Measurements from ENCODE around the genes DIMT1, CENPK and ERBIN.

GRCh38 chr5:61574921-61575580 lies 243.0 kb downstream of the ZSWIM6 start:
- PRO-cap = no peak
CAGE:
- cytosol, long polyA plus RNA = no peak
- long polyA plus RNA = no peak
- nucleus, long polyA plus RNA = no peak

DNA sequence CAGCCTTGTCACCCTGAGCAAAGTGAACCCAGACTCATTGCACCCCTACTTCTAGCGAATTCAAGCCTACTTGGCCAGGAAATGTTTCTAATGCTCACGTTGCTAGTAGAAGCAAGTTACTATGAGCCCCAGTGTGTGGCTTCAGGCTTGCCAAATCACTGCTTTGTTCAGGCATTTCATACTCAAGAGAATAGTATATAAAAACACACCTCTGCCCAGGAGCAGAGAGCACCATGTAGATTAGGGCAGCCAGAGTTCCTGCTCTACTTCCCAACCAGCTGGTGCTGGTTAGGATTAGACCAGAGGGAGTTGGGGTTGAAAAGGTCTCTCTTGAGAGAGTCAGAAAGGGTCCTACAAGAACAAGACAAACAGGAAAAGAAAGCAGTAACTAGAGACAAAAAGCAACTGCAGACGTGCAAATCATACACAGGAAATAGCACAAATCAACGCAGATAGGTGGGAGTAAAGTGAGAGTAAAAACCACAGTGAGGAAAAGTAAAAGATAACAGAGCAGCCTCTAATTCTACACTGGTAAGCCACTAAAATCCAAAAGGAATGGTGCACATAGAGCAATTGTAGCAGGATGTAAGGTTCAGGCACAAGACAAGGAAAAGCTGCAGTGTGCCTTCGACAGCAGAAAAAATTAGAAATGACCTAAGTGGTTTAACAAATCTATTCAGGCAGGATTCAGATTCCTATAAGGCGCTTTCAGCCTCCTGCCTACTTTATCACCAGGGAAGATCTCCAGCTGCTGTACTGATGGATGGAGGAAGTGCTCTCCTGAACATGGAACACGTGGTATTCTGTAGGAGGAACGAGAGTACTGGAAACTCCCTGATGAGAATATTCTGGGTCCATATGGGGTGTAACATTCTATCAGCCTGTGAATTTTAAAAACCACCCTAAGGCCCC lies 49.6 kb upstream of the KIF2A start:
- PRO-cap = no peak
CAGE:
- cytosol, long polyA plus RNA = no peak
- long polyA plus RNA = no peak
- nucleus, long polyA plus RNA = no peak

DNA sequence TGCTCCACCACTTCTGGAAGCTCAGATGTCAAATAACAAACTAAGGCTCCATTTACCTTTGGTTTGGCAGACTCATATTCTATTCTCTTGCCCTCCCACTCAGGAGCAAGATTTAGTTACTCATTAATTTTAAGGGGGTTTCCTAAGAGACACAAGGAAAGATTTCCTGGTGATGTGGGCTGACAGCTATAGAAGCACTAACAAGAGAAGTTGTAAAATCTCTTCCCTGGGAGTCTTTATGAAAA lies 37.7 kb upstream of the KIF2A start:
- PRO-cap = no peak
CAGE:
- cytosol, long polyA plus RNA = no peak
- long polyA plus RNA = no peak
- nucleus, long polyA plus RNA = no peak

DNA sequence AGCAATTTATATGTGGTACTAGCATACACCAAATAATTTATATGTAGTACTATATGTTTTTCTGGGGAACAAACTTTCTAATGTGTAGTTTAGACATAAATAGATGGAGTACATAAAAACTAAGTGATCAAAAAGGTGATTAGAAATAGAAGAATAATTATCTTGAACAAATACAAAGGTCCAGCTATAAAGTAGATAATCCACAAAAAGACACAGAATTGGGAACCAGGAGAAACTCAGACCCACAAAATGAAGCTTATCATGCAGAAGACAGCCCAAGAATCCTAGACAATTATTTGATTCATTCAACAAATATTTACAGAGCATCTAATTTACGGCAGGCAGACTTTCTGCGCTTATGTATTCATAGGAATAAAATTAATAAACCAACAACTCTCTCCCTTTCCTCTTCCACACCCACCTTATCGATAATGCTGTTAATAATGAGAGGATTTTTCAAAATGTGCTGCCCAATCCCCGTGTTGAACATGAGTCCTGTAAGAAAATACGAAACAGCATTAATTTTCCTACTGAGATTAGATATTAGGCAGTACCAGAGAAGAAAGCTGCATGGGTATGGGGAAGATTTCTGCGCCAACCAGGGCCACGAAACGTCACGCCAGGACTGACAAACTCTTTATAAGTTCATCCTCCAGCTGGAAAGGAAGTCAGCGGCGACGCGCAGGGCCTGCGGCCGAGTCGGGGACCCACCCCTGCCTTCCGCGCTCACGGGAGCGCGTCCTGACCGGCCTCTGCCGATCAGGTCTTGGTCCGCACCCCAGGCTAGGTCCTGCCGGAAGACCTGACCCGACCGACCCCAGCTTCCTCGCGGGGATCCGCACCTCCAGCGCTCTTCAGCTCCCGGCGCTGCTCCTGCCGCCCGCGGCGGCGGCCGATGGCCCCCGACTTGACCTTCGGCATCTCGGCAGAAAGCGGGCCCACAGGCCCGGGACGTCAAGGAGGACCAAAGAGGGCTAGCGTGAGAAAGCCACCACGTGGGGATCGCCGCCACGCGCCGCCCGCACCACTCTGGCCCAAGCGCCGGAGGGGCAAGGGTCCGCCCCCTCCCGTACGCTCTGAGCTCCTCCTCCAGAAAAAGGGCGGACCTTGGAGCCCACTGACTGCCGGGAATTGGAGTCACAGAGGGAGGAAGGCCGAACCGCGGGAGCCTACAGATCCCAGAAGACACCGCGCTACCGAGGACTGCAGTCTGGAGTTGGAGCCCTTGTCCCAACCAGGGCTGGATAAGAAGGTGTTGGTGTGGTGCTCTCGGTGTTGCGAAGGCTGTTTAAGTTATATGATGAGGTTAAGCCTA lies at the start of gene DIMT1:
DIMT1 (minus strand) TSS at position 1,054 of the 1,315 bp plus-strand sequence.
- PRO-cap = bidirectional peak, plus-strand start at position 670 of the sequence, minus-strand start at position 630 of the sequence; bidirectional peak, plus-strand start at position 1,181 of the sequence, minus-strand start at position 1,032 of the sequence
CAGE:
- cytosol, long polyA plus RNA = start-site peak on the minus strand centred at position 1,037 of the sequence, 66 bp wide, 262 and 88 reads in 2 replicates
- long polyA plus RNA = start-site peak on the minus strand centred at position 1,014 of the sequence, 35 bp wide, 116 and 17 reads in 2 replicates
- nucleus, long polyA plus RNA = no peak

DNA sequence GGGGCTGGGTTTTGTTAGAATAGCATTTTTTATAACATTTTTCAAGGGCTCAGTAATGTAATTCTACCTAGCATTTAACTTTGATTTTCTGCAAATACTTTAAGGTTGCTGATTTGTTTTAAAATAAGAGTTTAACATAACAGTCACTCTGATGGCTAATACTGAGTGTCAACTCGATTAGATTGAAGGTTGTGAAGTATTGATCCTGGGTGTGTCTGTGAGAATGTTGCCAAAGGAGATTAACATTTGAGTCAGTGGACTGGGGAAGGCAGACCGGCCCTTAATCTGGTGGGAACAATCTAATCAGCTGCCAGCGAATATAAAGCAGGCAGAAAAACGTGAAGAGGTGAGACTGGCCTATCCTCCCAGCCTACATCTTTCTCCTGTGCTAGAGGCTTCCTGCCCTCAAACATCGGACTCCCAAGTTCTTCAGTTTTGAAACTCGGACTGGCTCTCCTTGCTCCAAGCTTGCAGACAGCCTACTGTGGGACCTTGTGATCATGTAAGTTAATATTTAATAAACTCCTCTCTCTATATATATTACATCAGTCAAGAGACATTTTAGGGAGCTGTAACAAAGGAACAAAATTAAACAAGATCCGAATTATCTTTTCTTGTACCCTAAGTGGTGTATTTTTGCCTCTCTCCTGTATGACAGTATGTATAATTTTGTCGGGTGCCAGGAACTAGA lies 576.0 kb downstream of the LRRC70 start:
- PRO-cap = no peak
CAGE:
- cytosol, long polyA plus RNA = no peak
- long polyA plus RNA = no peak
- nucleus, long polyA plus RNA = no peak

GRCh38 chr5:64213285-64213975 lies 47.8 kb downstream of the RNF180 start:
- PRO-cap = no peak
CAGE:
- cytosol, long polyA plus RNA = no peak
- long polyA plus RNA = no peak
- nucleus, long polyA plus RNA = no peak

GRCh38 chr5:64507030-64507452 lies 1.2 kb downstream of the RGS7BP start:
- PRO-cap = no peak
CAGE:
- cytosol, long polyA plus RNA = no peak
- long polyA plus RNA = no peak
- nucleus, long polyA plus RNA = no peak

GRCh38 chr5:64750166-64751484 lies 17.9 kb downstream of the SREK1IP1 start:
- PRO-cap = no peak
CAGE:
- cytosol, long polyA plus RNA = no peak
- long polyA plus RNA = no peak
- nucleus, long polyA plus RNA = start-site peak on the minus strand at chr5:64750923-64750974, 24 and 12 reads in 2 replicates

DNA sequence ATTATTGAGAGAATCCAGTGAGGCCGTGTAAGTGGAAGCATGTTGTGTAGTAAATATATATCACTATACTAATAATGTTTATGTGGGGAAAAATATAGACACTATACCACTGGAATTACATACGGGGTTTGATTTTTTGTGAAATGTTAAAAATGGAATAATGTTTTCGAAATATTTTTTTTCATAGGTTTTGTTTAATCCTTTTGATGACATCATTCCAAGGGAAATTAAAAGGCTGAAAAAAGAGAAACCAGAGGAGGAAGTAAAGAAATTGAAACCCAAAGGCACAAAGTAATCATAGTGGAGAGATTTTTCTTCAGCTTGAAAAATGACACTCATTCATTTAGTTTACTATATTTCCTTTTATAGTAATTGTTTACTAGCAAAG lies 17.6 kb downstream of the CWC27 start:
- PRO-cap = no peak
CAGE:
- cytosol, long polyA plus RNA = no peak
- long polyA plus RNA = start-site peak on the plus strand centred at position 239 of the sequence, 41 bp wide, 95 and 43 reads in 2 replicates
- nucleus, long polyA plus RNA = start-site peak on the plus strand centred at position 253 of the sequence, 71 bp wide, 19 and 20 reads in 2 replicates

GRCh38 chr5:65102894-65103991 lies 334.5 kb downstream of the CWC27 start:
- PRO-cap = no peak
CAGE:
- cytosol, long polyA plus RNA = no peak
- long polyA plus RNA = no peak
- nucleus, long polyA plus RNA = no peak

DNA sequence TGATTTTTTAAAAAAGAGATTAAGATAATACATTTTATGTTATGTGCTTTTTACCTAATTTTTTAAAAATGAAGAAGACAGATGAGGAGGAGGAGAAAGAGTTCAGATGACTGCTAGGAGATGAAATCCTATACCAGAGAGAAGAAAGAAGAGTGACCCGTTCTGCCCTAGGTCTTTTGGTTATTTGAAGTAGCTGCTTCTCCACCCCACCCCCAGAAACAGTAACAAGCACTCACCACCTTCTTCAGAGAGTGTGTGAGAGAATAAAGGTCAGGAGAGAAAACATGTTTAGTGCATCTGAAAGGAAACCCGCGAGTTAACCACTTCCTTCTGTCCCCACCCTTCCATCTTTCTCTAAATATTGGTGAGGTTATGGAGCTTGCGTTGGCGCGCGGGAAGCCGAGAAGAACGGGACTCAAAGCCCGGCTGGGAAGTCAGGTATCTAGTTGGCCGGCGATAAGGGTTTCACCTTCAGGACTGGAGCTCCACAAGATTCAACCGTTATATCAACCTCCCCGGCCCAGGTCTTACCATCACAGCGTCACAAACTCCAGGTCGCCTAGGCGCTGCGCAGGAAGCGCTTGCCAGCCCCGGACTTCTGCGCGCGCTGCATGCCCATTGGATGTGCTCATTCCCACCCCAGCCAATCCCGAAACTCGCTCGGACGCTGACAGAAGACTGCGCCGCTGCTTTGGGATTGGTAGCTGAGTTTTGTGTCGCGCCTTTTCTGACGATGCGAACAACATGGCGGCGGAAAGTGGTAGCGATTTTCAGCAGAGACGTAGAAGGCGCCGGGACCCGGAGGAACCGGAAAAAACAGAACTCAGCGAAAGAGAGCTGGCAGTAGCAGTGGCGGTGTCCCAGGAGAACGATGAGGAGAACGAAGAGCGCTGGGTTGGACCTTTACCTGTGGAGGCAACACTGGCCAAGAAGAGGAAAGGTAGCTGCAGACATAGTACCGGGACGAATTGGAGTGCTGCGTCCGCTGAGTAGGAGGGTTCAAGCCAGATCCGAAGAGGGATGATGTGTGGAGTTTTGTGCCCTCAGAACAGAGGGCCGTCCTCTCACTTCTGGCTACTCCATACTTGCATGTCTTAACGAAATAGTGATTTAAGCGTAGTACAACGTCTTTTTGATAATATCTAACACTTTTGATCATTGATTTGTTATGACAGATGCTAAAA lies at the start of gene CENPK:
CENPK (minus strand) TSS at position 602 of the 1,184 bp plus-strand sequence.
- PRO-cap = bidirectional peak, plus-strand start at position 730 of the sequence, minus-strand start at position 603 of the sequence
CAGE:
- cytosol, long polyA plus RNA = start-site peak on the plus strand centred at position 730 of the sequence, 13 bp wide, 637 and 663 reads in 2 replicates
- long polyA plus RNA = start-site peak on the minus strand centred at position 578 of the sequence, 54 bp wide, 827 and 400 reads in 2 replicates; start-site peak on the plus strand centred at position 730 of the sequence, 7 bp wide, 267 and 144 reads in 2 replicates
- nucleus, long polyA plus RNA = start-site peak on the minus strand centred at position 572 of the sequence, 30 bp wide, 183 and 74 reads in 2 replicates; start-site peak on the plus strand centred at position 725 of the sequence, 18 bp wide, 659 and 229 reads in 2 replicates

DNA sequence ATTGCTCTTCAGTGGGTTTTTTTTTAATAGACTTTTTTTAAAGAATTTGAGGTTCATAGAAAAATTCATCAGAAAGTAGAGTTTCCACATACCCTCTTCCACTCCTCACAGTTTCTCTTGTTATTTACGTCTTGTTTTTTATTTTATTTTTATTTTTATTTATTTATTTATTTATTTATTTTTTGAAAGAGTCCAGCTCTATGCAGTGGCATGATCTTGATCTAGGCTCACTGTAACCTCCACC lies 33.7 kb downstream of the SHLD3 start:
- PRO-cap = no peak
CAGE:
- cytosol, long polyA plus RNA = no peak
- long polyA plus RNA = no peak
- nucleus, long polyA plus RNA = no peak

DNA sequence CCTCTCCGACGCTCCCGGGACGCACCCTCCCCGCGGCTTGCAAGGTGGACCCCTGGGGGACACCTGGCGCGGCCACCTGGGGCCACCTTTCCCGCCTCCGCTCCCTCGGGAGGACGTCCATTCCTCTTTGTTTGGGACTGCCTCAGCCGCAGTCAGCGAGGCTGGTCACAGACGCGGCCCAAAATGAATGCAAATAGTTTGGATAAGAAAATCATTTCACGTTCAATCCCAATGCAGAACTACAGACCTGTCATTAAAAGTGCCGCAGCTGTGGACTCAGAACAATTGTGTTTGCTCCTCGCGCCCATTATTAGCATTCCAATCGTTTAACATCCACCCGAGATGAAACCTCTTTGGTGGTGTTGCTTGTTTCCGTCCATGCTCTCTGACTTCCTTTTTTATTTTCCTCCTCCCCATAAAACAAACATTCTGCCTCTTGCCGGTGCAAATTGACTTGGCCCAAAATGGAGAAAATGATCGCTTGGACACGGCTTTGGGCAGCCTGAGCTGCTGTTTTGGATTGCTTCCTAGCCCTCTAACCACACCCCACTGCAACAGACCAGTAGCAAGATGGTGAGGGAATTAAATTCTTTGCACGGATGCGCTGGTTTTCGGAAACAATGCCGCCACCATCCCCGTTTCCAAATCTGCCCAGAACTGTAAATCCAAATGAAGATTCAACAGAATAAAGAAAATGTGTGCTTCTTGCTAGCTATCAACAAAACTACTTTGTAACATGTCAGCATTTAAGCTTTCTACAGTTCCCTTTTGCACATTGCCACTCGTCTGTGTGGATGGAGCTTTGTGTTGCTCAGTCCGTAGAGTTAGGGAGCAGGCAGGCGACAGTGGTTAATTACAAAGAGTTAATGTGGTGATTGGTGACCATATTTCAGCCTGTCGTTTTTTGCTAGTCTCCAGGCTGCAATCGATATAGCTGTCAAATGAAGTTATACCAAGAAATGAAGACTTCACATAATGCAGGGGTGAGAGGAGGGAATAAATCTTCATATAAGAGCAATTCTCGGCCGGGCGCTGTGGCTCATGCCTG lies 829 bp downstream of the NLN start:
- PRO-cap = no peak
CAGE:
- cytosol, long polyA plus RNA = no peak
- long polyA plus RNA = no peak
- nucleus, long polyA plus RNA = no peak

DNA sequence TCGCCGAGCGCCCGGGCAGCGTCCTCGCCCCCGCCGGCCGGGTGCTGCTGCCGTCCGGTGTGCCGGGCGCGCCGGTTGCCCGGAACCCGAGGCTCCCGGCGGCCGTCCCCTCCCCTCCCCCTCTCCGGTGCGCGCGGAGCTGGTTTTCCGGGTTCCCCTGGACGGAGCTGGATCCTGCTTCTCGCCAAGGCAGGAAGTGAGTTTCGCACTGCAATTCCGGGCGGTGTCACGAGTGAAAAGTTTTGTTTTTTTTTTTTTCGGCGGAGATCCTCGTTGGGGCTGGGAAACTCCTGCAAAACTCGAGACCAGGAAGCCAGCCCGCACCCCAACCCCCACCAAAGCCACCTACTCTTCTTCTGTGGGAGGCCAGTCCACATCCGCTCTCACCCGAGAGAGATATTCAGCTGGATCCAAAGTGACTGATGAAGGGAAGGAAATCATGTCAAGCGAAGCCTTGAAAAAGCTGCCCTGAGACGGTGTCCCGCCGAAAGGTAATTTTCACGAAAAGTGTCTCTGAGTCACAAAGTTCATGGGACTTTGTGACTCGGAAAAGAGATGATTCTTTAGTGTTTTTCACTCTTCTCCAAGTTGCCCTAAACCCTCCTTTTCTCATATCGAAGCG lies at the start of gene ERBIN:
ERBIN (plus strand) TSS at position 260 of the 622 bp plus-strand sequence.
- PRO-cap = bidirectional peak, plus-strand start at position 338 of the sequence, minus-strand start at position 124 of the sequence
CAGE:
- cytosol, long polyA plus RNA = no peak
- long polyA plus RNA = no peak
- nucleus, long polyA plus RNA = no peak

DNA sequence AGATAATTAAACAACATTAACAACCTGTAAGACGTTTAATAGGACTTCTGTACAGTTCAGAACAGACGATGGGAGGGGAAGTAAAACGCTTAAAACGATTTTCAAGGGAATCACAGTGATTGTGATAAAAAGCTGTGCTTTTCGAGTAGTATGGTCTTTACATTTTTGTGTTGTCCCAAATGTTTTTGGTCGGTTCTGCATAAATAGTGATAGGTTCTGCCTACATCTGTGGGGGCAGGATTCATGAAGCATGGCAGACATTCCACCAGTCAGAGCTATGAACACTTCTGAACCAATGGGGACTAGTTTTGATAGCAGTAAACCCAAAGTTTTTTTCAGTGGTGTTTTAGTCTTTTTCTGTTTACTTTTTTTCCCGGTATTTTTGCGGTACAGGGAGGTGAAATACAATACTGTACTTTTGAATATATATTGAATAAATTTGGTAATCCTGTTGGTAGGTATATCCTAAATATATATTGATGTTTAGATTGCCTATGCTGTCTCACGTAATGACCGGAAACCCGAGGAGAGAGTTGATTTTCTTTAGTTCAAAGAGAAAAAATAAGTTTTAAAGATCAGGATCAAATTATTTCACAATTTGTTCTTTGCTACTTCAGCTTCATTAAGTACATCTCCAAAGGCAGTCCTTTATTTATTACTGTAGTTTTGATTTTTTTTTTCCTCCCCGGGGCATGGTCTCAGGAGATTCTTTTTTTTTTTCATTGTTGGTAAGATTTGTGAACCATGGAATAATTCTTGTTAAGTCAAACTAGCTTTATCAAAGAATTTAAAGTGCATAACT lies 1.4 kb downstream of the ERBIN start:
- PRO-cap = no peak
CAGE:
- cytosol, long polyA plus RNA = no peak
- long polyA plus RNA = no peak
- nucleus, long polyA plus RNA = no peak

GRCh38 chr5:65967092-65967550 lies 40.7 kb downstream of the ERBIN start:
- PRO-cap = no peak
CAGE:
- cytosol, long polyA plus RNA = no peak
- long polyA plus RNA = no peak
- nucleus, long polyA plus RNA = no peak

DNA sequence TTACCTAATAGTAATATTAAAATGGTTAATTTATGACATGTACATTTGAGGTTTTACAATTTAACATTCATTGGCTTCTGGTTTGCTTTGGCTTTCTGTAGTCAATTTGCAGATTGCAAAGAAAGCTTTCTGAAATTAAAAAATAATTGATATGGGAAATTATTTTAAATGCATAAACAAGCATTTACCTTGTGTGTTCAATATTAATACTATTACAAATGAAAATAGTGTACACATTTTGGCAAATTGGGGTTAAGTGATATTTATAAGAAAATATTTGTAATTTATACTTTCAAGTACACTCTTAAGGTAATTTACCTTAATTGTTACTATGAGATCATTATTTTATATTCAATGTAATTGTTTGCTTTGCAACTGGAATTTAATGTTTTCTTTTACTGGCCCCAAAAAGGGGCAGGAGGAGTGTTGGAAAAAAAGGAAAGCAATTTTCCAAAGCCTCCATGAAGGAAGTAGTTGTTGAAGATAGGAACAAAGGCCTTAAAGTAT lies 9.7 kb downstream of the SREK1 start:
- PRO-cap = no peak
CAGE:
- cytosol, long polyA plus RNA = no peak
- long polyA plus RNA = no peak
- nucleus, long polyA plus RNA = no peak

DNA sequence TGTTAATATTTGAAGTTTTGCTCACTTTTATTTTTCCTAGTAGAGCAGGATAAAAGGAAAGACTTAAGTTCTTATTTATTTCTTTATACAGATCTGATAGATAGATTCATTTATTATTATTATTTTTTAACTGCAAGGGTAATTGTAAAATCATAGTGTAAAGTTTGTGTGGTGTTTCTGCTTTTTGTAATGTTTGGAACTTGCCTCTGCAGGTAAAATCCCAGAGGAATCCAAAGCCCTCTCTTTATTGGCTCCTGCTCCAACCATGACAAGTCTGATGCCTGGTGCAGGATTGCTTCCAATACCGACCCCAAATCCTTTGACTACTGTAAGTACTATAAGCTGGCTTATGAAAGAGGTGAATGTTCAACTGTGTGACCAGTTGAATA lies 14.9 kb downstream of the SREK1 start:
- PRO-cap = no peak
CAGE:
- cytosol, long polyA plus RNA = no peak
- long polyA plus RNA = no peak
- nucleus, long polyA plus RNA = no peak

GRCh38 chr5:66171200-66171869 lies 27.2 kb downstream of the SREK1 start:
- PRO-cap = no peak
CAGE:
- cytosol, long polyA plus RNA = no peak
- long polyA plus RNA = no peak
- nucleus, long polyA plus RNA = no peak

- PRO-cap = no peak
CAGE:
- cytosol, long polyA plus RNA = no peak
- long polyA plus RNA = no peak
- nucleus, long polyA plus RNA = no peak
Observed at GRCh38 chr5:66306933-66307339, 162.8 kb downstream of the SREK1 start.